Pericardium fibroblast (primary cell): Measurements from ENCODE around the genes PPP4C, BOLA2B, CTF1 and FBXL19.

- RAMPAGE, long total RNA: no peak
Observed at GRCh38 chr16:29779277-29779791, 1.3 kb downstream of the ZG16 start.

- RAMPAGE, long total RNA: no peak
Observed at GRCh38 chr16:29813594-29814681, 1.9 kb downstream of the PRRT2 start.

DNA sequence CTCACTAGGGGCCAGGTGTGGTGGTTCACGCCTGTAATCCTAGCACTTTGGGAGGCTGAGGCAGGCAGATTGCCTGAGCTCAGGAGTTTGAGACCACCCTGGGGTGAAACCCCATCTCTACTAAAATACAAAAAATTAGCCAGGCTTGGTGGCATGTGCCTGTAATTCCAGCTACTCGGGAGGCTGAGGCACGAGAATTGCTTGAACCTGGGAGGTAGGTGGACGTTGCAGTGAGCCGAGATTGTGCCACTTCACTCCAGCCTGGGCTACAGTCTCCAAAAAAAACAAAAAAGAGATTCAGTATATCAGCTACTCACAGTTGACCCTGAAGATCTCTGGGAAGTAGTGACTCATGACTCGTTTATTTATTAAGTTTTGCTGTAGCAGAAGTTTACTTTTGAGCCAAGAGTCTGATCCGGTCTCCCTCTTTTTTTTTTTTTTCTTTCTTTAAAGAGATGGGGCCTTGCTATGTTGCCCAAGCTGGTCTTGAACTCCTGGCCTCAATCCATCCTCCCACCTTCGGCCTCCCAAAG lies 4.3 kb downstream of the MVP start:
- RAMPAGE, long total RNA: no peak

DNA sequence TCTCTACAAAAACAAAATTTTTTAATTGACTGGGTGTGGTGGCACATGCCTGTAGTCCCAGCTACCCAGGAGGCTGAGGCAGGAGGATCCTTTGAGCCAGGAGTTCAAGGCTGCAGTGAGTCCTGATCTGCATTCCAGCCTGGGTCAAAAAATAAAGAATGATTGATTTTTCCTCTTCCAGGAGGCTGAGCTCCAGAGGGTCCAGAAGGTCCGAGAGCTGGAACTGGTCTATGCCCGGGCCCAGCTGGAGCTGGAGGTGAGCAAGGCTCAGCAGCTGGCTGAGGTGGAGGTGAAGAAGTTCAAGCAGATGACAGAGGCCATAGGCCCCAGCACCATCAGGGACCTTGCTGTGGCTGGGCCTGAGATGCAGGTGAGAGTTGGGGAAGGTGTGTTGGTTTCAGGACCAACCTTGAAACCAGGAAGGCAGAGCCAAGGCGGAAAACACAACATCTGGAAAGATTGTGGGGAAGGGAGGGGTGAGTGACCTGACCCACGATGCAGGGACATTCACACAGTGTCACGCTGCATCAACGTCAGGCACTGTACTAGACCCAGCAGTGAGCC lies 15.9 kb downstream of the CDIPT start:
- RAMPAGE, long total RNA: no peak

DNA sequence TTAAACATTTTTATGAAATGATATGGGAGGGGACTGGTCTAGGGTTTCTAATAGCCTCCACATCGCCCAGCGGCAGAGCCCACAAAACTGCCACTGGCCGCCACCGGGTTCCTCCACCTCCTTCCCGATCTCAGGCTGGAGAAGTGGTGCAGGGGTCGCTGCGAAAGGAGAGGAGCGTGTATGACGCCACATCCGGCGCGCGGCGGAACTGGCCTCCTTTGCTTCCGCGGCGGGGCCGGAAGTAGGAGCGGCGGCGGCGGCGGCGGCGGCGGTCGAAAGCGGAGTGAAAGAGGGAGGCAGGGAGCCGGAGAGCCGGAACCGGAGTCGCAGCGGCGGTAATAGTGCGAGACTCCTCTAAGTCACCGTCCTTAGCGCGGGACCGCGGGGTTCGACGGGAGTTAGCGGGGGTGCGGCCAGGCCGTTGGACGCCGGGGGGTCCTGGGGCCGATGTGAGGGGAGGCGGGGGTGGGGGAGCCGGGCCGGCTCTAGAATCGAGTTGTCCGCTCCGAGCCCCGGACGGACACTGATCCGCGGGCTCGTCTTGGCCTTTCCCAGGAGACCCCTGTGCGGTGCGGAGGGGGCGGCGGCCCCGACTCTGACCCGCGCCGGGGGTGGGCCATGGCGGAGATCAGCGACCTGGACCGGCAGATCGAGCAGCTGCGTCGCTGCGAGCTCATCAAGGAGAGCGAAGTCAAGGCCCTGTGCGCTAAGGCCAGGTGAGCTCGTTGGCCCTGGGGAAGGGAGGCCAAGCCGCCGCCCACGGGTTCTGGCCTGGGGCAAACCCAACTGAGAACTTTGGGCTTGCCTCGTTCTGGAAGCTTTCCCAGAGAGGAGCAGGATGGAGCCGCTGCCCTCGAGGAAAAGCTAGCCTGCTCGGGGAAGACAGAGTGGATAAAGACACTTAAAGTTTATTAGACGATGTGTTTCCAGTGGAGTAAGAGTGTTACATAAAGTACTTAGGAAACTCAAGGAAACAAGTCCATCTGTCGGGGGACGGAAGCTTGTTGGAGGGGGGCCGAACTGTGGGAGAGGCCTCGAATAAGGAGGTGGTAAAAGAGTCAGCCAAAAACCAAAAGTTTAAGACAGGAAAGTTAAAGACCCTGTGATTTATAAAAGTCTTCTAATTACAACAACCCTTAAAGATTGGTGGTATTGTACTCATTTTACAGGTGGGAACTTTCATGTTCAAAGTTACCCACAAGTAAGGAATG lies at the start of gene PPP4C:
PPP4C (plus strand) TSS at position 235 of the 1,211 bp plus-strand sequence.
- RAMPAGE, long total RNA: start-site peak on the plus strand centred at position 261 of the sequence, 41 bp wide, 231 and 184 reads in 2 replicates

DNA sequence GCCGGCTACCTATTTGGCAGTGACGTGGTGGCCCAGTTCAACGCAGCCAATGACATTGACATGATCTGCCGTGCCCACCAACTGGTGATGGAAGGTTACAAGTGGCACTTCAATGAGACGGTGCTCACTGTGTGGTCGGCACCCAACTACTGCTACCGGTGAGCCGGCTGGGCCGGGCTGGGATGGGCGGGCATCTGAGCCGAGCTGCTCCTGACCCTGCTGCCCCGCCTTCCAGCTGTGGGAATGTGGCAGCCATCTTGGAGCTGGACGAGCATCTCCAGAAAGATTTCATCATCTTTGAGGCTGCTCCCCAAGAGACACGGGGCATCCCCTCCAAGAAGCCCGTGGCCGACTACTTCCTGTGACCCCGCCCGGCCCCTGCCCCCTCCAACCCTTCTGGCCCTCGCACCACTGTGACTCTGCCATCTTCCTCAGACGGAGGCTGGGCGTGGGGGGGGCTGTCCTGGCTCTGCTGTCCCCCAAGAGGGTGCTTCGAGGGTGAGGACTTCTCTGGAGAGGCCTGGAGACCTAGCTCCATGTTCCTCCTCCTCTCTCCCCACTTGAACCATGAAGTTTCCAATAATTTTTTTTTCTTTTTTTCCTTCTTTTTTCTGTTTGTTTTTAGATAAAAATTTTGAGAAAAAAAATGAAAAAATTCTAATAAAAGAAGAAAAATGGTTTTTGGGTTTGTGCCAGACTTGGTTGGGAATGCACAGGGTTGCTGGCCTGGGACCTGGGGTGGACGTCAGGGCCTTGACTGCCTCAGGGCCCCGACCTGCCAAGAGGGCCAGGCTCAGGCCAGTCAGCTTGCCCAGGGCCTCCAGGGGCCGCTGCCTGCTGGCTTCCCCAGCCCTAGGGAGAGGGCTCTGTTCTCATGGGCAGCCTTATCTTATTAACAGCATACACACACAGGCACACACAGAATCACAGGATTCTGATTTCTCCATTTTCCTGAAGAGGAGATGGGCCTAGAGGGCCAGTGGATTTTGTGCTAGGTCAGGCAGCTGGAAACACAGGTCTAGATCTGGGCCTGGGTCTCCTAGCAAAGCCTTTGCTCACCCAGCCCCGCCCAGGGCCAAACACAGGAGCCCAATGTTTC lies 6.7 kb downstream of the TBX6 start:
- RAMPAGE, long total RNA: no peak

DNA sequence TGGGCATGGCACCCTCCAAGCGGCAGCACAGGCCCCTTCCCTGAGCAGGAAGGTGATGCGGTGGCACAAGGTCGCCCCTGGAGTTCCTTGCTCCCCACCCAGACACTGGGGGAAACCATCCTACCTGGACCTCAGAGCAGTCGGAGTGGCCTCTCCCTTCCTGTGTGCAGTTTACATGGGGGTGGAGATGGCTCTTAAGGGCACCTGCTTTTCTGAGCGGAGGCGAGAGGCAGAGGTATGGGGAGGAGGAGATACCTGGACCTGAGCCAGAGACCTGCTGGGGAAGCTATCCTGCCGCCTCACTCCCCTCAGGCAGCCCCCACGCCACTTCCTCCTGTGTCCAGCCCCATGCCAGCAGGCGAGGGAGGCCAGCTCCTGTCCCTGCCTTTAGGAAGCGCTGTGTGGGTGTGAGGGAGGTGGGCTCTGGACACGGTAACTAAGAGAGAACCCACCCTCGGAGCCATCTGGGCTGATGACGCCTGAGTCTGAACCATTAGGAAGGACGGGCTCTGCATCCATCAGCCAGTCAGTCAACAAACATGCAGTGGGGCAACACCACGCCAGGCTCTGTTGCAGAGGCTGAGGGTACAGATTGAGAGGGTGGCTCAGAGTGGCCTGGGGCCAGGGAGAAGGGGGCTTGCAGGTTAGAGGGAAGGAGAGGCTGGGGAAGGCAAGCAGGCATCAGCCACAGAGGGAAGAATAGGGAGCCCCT lies 1.1 kb downstream of the CORO1A start:
- RAMPAGE, long total RNA: no peak

DNA sequence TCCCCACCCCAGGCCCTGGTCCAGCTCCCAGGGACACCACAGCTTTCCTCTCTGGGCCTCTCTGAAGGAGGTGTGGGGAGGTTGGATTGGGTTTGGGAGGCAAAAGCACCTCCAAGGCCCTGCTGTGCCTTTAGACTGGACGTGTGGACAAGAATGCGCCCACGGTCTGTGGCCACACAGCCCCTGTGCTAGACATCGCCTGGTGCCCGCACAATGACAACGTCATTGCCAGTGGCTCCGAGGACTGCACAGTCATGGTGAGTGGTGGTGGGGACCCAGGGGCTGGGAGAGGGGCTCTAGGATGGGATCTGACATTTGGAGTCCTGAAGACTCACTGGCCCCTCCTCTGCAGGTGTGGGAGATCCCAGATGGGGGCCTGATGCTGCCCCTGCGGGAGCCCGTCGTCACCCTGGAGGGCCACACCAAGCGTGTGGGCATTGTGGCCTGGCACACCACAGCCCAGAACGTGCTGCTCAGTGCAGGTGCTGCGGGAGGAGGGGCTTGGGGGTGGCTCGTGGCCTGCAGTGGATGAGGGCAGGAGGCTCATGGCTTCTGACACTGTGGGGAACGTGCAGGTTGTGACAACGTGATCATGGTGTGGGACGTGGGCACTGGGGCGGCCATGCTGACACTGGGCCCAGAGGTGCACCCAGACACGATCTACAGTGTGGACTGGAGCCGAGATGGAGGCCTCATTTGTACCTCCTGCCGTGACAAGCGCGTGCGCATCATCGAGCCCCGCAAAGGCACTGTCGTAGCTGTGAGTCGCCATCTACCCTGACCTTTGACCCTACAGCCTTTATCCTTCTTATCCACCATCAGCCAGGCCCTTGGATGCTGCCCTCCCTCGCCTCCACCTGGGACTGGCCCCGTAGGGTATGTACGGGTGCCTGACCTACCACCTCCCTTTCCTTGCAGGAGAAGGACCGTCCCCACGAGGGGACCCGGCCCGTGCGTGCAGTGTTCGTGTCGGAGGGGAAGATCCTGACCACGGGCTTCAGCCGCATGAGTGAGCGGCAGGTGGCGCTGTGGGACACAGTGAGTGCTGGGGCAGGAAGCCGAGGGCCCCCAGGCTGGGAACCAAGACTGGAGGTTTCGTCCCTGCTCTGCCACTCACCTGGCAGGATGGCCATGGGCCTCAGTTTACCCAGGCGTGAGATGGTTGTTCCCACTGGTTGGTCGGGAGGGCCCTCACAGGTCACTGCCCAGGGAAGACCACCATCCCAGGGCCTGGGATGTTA lies 3.5 kb downstream of the CORO1A start:
- RAMPAGE, long total RNA: no peak

- RAMPAGE, long total RNA: no peak
Observed at GRCh38 chr16:30193538-30193912, at the start of gene BOLA2B. BOLA2B (minus strand) TSS chr16:30193666.

DNA sequence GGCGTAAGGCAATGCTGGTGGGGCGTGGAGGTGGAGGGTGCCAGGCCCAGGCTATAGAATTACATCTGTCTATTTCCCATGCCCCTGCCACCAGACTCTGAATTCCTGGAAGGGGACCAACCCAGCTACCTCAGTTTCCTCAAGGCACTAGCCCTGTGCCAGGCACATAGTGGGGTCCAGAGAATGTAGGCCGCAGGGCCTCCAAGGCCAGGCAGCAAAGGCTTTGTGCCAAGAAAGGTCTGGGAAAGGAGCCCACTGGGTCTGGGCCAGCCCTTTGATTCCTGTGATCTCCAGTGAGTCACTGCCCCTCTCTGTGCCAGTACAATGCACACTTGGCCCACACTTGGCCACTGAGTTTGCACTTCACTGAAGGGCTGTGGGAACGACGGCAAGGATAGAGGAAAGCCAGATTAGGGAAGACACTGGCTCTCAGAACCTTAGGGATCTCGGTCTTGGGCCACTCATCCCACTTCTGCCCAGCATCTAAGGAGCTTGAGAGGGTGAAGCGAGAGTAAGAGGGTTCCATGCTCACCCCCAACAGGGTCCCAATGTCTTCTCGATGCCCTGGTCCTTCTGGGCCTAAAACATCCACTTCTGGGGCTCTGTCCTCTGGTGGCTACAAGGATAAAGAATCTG lies 3.0 kb downstream of the CD2BP2 start:
- RAMPAGE, long total RNA: no peak

- RAMPAGE, long total RNA: no peak
Observed at GRCh38 chr16:30522288-30522886, 4.0 kb downstream of the ZNF768 start.

- RAMPAGE, long total RNA: no peak
Observed at GRCh38 chr16:30660687-30660869, 2.3 kb downstream of the FBRS start.

DNA sequence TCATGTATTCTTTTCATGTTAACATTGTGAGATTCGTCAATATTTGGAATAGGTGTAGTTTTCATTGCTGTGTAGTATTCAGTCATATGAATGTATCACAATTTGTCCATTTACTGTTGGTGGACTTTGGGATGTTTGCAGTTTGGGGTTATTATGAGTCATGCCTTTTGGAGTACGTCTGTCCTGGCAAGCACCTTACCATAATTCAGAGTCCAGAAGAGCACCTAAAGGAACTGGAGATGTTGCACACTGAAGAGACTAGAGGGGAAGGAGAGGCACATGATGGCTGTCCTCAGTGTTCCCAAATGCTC lies 3.1 kb upstream of the PHKG2 start:
- RAMPAGE, long total RNA: no peak

- RAMPAGE, long total RNA: no peak
Observed at GRCh38 chr16:30779338-30779925, 7.6 kb downstream of the ZNF629 start.

DNA sequence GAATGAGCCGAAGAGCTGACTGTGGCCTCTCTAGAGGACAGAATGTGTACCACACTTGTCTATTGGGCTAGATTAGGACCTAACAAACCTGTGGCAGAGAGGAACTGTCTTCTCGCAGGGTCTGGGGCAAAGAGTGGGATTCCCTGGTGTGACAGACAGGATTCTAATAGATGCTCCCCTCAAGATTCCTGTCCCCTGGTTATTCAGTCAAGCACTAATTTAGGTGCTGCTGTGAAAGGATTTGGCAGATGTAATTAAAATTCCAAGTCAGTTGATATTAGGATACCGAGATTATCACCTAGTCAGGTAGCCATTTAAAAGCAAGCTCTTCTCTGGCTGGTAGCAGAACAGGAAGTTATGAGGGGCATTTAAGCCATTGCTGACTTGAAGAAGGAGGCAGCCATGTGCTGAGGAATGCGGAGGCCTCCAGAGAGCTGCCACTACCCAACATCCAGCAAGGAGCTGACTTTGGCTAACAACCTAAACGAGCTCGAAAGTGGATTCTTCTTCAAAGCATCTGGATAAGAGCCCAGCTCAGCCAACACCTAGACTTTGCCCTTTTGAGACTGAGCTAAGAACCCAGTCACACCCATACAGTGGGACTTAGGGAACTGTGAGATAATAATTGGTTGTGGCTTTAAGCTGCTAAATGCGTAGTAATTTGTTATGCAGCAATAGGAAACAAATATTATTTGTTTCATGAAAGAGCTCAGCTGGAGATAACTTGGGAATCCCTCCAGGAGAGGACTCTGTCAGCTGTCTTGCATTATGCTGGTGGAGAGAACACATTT lies 52.4 kb upstream of the ZNF629 start:
- RAMPAGE, long total RNA: no peak

DNA sequence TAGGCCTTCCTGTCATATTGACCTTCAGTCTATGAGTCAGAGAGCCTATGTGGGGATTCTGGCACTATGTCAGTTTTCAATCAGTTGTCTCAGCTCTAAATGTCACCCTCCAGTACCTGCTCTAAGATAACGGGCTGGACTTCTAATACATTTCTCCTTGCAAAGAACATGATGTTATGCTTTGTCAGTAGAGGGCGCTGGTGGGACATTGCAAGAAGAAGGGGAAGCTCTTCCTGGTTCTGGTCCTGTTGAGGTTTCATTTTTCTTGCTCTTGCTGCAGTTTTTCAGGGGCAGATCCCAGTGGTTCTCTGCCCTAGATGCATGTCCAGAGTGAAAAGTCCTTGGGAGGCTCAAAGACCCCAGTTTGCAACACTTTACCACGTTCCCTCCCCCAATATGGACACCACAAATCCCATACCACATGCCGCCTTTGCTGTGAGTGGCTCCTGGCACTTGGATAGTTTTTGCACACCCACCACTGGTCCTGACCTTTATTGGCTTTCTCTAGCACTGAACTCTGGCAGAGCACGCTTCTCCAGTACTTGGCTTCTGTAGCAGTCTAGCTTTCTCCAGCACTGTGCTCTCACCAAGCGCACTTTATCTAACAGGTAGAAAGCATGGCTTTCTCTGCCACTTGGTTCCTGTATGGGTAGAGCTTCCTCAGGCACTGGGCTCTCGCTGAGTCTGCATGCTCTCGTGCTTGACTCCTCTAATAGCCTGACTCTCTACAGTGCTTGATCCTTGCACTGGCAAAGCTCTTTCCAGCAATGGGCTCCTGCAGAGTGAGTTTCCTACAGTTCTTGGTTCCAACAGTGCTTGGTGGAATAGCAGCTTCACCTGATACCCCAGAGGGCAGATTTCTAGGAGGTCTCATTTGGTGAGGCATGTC lies 48.9 kb downstream of the BCL7C start:
- RAMPAGE, long total RNA: no peak

GRCh38 chr16:30874462-30875129 lies 19.3 kb downstream of the BCL7C start:
- RAMPAGE, long total RNA: no peak

DNA sequence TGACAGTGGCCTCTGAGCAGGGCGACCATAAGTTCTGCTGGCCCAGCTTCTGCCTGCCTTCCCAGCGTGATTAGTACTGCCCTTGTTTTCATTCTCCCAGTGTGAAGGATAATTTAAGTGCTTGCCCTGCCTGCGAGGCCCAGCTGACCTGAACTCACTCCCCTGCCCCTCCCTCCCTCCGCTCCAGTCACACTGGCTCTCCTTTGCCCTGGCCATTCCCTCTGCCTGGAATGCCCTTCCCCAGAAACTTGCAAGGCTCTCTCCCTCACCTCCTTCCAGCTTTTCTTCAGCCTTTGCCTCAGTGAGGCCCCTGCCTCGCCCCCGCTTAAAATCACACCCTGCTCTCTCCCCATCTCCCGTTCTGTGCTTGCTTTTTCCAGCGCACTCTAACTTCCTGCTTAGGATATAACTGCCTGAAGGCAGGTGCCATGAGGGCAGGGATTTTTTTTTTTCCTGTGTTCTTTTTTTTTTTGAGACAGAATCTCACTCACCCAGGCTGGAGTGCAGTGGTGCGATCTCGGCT lies 12.3 kb downstream of the BCL7C start:
- RAMPAGE, long total RNA: no peak

- RAMPAGE, long total RNA: no peak
Observed at GRCh38 chr16:30896368-30896943, at the start of gene CTF1. CTF1 (plus strand) TSS chr16:30896614.

DNA sequence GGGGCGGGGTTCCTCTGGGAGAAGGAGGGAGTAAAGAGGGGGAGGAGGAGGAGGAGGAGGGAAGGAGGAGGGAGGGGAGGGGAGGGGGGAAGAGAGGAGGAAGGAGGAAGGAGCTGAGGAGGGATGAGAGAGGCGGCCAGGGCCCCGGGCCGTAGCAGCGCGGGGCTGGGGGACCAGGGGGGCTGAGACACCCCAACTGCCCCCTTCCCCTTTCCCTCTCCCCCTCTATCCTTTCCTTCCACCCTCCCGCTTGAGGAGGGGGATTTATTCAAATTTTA lies at the start of gene FBXL19:
FBXL19 (plus strand) TSS at position 90 of the 278 bp plus-strand sequence.
- RAMPAGE, long total RNA: no peak